ENCODE measurements around a stretch of chr9.

- PRO-cap: no peak
These were observed 12.5 kb downstream of the TMEM8B start for GRCh38 chr9:35841488-35841919.

- PRO-cap: unidirectional peak, plus-strand start at chr9:35908029
These were observed 1.5 kb upstream of the SPAAR start for GRCh38 chr9:35907552-35908462.

- PRO-cap: no peak
These were observed 10.0 kb downstream of the SPAAR start for GRCh38 chr9:35919108-35919887.

DNA sequence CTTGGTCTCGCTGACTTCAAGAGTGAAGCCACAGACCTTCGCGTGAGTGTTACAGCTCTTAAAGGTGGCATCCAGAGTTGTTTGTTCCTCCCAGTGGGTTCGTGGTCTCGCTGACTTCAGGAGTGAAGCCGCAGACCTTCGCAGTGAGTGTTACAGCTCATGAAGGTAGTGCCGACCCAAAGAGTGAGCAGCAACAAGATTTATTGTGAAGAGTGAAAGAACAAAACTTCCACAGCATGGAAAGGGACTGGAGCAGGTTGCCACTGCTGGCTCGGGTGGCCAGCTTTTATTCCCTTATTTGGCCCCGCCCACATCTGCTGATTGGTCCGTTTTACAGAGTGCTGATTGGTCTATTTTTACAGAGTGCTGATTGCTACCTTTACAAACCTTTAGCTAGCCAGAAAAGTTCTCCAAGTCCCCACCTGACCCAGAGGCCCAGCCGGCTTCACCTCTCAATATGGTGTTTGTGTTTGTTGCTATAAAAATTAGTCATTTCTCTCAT, 49.7 kb downstream of the RECK start:
- PRO-cap: no peak

GRCh38 chr9:36189735-36190345, 881 bp upstream of the CLTA start:
- PRO-cap: no peak

DNA sequence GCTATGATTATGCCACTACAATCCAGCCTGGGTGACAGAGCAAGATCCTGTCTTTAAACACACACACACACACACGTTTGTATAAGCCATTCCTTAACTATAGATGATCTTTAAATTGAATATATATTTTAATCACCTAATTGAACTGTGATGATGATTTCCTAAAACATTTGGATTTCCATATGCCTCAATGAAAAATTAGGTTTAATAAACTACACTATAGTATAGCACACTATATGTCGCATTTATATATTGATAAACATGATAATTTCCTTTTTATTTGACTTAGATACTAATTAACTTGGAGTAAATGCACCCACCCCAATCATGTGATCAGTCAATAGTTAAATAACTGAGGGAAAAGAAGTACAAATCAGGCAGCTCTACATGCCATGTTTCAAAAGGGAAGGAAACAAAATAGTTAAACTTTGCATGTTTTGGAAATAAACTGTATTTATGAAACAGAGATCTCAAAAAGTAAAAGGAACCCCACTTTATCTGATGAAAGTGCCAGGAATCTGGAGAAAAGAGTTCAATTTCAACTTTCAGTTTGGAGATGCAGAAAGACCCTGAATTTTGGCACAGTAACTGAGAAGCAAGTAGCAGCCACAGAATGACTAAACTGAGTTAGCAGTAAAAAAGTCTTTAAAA, 18.0 kb upstream of the GNE start:
- PRO-cap: no peak

DNA sequence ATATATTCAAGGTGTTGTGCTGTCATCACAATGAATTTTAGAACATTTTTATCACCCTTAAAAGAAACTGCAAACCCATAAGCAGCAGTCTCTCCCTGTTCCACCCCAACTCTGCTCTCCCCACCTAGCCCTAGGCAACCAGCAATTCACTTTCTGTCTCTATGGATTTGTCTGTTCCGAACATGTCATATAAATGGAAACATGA, 49.9 kb upstream of the GNE start:
- PRO-cap: no peak

DNA sequence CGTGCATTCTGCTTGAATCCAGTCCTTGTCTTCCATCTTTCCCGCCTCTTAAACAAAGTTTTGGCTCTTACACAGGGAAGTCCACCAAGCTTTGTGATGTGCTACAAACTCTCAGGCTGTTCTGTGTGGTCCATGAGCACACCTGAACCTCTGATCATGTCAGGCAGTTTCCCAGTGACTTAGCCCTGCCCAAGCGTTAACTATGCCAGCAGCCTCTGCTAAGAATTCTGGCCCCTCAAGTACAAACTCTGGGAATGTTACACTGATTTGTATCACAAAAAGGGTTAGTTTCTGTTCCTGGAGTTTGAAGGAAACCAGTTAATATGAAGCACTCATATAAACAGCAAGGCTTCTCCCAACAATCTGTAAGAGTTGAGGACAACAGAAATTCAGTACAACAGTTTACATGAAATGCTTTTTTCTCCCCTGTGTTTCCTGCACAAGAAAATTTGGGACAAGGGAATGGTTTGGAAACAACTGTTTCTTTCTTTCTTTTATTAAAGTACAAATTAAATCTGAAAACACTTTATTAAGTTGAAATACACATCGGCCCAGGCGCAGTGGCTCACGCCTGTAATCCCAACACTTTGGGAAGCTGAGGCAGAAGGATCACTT, 46.0 kb upstream of the RNF38 start:
- PRO-cap: no peak

DNA sequence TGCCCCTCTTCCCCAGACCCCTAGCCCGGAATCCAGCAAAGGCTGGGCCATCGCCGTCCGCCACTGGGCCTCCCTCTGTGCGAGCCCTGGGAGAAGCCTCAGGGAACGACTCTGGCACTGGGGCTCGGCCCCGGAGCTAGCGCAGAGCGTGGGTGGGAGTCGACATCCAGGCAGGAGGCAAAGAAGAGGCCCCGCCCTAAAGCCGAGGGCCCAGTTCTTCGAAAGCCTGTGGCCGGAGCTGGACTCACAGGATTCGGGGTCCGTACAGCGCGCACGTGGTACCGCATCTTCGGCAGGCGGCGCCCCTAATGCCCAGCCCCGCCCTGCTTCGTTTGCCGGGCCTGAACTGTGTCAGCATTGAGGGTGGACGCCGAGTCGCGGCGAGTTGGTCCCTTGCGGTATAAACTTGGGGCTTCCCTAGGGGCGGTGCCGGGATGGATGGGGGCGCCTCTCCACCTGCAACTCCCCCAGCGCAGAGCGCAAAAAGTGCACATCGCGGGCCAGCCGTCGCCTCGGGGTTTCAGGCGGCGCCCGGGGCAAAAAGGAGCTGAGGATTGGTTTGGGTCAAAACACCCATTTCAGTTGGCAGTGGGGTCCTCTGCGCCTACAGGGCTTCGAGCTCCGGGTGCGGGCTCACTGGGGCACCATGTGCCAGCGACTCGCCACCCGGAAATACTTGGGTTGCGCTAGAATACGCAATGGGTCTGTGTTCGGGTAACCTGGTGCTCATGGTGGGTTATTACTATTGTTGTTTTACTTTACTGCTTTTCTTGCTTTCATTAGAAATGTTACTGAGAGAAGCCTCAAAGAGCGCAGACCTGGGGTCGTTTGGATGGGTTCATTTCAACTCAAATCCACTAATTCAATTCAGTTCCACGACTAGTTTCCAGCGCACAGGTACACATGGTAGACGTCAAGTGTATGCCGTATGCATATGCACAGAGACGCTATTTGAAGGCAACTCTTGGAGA, 3.8 kb upstream of the PAX5 start:
- PRO-cap: no peak

DNA sequence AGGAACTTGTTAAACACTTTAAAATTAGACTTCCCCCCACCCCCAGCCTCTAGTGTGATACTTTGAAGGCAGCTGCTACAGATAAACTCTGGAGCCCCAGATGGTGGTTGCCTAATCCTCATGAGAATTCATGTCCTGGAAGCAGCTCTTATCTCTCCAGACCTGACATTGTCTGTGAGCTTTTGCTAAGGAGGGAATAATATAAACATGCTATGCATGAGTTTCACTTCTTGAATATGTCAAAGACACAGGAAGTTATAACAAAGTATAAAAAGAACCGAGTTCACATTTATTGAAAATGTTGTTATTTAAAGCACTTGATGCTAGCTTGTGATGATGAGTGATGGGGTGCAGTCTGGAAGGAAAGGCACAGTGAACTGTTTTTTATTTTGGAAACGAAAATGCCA, 76.8 kb downstream of the ZCCHC7 start:
- PRO-cap: no peak

DNA sequence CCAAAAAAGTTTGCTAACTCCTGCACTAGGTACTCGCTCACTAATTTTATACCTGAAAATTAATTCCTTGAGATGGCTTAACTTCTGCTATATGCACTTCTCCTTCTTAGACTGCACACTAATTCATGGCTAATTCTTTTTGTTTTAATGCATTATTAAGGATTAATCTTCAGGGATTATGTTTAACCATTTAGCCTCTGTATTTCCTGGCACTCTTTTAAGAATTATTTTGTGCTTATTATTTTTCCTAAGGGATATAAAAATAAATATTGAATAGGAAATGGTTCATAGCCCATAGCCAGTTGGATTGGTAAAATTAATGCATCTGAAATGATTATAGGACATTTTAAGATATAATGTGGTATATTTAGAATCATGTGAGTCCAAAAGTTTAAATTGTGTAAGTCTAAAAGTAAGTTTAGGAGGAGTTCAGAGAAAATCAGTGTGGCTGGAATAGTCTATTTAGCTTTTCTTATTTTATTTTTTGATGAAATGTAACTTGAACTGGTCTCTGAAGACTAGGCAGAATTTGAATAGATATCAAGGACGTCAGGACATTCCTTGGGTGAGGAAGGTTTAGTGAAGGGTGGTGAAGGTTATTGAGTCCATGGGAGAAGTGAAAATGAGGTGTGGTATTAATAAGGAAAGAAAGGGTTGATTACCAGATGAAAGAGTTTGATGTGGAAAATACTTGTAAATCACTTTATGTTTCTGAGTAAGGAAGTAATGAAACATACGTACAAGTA, 99.2 kb downstream of the ZCCHC7 start:
- PRO-cap: no peak

GRCh38 chr9:37254958-37255641, 134.7 kb downstream of the ZCCHC7 start:
- PRO-cap: no peak

GRCh38 chr9:37394446-37394895, 28.0 kb upstream of the GRHPR start:
- PRO-cap: no peak

- PRO-cap: no peak
These were observed 19.5 kb upstream of the GRHPR start for GRCh38 chr9:37402862-37403605.

- PRO-cap: bidirectional peak, plus-strand start at chr9:37465514, minus-strand start at chr9:37465410
These were observed 160 bp upstream of the ZBTB5 start for GRCh38 chr9:37465496-37465723.

DNA sequence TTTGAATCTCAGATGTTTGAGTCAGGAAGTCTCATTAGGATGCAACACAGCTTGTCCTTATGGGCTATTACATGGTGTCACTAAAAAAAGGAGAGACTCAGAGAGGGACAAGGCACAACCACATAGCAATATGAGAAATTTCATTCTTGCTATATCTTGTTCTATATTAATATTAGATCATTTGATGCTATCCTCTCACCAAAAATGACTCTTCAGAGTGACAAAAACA, 3.9 kb upstream of the FRMPD1 start:
- PRO-cap: no peak

DNA sequence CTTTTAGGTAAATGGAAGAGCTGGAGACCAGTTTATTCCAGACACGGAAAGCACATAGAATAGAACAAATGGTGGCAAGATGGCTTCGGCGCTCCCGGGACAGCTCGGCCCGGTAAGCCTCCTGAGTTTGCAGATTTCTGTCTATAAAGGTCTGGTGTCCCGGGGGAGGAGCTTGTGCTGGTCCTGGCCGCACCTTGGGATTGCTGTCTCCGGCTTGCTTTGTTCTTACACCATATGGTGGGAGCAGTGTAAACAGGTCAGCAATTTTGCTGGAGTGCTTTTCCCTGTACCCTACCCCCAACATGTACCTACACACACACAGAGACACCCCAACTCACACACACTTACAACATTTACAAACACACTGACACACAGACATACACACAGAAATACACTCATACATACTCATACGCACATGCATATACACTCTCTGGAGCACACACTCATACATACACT, 41.9 kb downstream of the FRMPD1 start:
- PRO-cap: no peak

DNA sequence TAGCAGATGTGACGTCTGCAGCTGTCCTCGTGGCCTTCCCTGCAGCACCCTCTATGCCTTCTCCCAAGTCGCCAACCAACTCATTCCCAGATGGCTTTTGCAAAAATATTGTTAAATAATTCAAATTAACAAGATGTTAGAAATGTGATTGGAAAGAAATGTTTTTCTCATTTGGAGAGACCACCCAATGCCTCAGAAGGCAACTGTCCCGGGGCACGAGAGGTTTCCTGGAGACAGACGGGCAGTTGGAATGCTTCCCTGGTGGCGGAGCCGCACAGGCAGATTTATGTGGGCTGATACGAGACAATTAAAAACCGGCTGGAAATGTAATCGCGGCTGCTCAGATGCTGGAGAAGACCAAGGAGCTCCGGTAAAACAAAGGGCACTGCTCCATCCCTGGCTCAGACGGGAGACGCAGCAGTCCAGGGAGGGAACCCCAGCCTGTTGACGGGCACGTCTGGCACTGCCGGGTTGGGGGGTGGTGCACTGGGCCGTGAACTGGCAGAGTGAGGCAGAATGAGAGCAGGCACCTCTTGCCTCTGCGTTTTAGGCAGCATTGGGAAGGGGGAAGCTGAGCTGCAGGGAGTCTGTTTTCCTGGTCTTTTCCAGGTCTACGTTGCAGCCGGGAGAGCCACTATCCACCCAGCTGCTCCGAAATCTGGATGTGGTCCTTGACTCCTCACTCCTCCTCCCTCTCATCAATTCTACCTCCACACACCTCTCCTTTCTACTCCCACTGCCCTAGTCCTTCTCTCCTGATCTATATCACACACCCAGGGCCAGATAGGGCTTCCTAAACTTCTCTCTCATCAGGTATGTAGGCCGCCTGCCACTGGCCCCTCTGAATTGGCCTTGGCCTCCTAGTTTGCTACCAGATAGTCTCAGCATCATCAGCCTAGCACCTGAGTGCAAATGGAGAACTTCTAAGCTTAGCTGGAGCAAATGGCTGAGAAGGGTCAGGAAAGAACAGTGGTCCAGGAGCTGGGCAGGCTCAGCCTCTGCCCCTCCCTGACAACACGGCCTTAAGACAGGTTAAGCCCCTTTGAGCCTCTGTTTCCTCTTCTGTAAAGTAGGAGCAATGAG, 34.8 kb upstream of the SLC25A51 start:
- PRO-cap: no peak

DNA sequence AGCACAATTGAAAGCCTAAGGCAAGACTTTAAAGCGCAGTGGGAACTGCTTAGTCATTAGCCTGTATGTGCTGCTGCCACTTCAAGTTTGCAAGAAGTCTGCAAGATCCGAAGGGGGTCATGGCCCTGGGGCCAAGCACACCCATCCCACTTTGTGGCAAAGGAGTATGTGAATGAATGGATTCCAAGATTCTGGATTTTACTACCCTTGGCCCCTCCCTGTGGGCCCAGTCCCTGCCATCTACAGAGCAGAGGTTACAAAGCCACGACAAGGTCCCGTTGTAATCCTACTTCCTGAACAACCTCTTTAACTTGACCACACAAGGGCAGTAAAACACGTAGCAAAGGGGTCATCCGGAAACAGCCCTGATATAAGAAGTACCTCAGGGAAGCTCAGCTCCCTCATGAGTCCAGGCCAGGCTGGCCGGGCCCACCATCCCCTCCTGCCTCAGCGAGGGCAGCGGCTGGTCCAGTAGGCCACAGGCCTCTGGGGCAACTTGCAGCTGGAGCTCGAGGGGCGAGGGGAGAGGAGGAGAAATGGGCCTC, 29.6 kb downstream of the SHB start:
- PRO-cap: no peak

DNA sequence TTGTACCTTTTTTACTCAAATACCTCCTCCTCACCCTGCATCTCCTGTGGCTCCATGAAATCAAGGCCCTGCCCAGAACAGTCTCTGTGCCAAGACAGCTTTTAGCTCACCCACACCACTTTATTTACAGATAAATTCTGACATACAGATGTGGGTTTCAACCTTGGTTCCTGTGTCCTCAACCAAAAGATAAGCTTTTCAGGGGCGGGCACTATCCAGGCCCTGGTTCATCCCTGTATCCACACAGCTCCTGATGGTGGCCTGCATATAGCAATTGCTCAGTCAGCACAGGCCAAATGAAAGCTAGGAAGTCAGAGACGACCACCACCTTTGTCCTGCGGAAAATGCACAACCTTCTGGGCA, 8.3 kb downstream of the SHB start:
- PRO-cap: no peak